Aortic smooth muscle cell (primary cell): ENCODE measurements around a stretch of chr1.

DNA sequence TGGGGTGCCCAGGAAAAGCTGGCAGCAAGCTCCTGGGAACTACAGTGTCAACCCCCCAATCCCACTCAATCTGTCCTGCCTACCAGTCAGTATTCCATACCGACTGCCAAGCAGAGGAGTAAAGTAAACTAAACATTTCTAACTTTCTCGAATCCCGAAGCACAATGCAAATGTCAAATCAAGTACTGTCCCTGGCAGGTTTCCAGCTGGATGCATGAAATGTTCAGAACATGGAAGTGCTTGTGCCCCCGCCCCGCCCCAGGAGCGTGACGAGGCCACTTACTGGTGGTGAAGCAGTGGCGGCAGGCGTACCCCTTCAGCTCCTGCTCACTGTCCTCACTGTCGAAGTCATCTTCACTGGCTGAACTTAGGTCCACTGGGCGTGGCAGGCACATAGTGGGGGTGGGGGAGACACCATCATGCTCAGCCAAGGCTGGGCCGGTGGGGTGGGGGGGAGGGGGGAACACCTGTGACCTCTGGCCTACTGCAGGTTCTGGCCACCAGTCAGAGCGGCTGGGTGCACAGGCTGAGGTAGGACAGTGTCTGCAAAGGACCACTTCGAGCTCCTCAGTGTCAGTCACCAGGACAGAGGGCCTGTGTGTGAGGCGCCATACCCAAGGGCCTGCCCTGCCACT lies 46.7 kb downstream of the SLC45A1 start:
- RRBS = no CpG with 5 or more reads among the region's 15 CpGs

- RRBS = 8% methylated on average over 5 of the region's 28 CpGs
These were observed 56.1 kb downstream of the SLC45A1 start for GRCh38 chr1:8373548-8374822.

DNA sequence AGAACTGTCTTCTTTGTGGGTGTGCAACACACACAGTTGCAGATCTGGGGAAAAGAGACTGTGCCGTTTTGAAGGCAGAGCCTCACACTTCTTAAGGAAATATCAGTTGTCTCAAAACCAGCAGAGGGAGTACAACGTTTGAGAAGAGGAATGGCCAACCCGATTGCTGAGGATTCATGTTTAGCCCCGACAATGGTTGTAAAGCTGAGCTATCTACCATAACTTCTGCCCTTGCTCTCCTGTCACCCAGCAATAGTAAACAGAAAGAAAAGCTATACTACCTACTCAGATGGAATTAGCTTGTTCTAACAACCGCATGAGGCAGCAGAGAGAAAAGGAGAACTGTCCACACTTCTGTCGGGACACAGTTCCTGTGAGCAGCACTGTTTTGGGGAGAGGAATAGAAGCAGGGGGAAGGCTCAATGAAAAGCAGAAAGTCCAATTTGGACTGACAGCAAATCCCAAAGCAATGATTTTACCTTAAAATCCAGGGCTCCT lies 91.2 kb downstream of the SLC45A1 start:
- RRBS = no CpG with 5 or more reads among the region's 6 CpGs

- RRBS = no CpG with 5 or more reads among the region's 10 CpGs
These were observed 106.8 kb downstream of the SLC45A1 start for GRCh38 chr1:8424552-8425259.

GRCh38 chr1:8463147-8463842 lies 145.4 kb downstream of the SLC45A1 start:
- RRBS = no CpG with 5 or more reads among the region's 6 CpGs

DNA sequence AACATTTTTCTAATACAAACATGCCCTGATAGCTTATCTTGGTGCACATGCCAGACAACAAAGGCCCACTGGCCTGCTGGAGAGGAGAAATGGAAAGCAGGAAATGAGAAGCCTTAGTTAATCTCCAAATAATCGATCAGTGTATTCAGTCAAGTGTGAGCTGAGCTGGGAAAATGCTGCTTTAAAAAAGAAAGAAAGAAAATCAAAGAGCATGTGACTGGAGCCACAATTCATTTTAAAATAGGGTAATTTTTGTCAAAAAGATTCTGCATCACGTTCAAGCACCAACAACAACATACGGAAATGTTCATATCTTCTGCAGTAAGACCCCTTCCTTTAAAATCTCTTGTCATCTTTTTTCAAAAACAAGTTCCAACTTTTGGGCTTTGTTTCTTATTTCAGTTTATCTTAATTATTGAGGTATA lies 245.7 kb downstream of the RERE start:
- RRBS = no CpG with 5 or more reads among the region's 3 CpGs

- RRBS = no CpG with 5 or more reads among the region's 3 CpGs
These were observed 191.0 kb downstream of the RERE start for GRCh38 chr1:8626360-8626959.

DNA sequence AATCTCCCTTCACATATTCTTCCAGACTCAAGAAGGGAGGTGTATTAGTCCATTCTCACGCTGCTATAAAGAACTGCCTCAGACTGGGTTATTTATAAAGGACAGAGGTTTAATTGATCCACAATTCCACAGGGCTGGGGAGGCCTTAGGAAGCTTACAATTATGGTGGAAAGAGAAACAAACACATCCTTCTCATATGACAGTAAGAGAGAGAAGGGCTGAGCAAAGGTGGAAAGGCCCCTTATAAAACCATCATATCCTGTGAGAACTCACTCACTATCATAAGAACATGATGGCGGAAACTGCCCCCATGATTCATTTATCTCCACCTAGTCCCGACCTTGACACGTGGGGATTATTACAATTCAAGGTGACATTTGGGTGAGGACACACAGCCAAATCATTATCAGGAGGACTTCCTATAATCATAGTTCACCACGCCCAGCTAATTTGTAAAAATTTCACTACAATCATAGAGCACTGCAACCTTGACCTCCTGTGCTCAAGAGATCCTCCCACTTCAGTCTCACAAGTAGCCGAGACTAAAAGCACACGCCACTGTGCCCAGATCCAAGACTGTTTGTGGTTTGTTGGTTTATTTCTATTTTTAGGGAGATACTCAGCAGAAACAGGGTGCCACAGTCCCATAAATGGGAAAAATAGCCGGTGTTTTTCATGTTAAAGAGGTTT lies 164.9 kb downstream of the RERE start:
- RRBS = no CpG with 5 or more reads among the region's 8 CpGs

GRCh38 chr1:8871587-8872599 lies 6.6 kb downstream of the ENO1 start:
- RRBS = no CpG with 5 or more reads among the region's 17 CpGs

GRCh38 chr1:8889837-8890372 lies 11.4 kb upstream of the ENO1 start:
- RRBS = no CpG with 5 or more reads among the region's 11 CpGs

GRCh38 chr1:8986728-8987223 lies 39.4 kb downstream of the SLC2A7 start:
- RRBS = no CpG with 5 or more reads among the region's 11 CpGs

- RRBS = 20% methylated on average over 1 of the region's 13 CpGs
These were observed 1.6 kb downstream of the GPR157 start for GRCh38 chr1:9127188-9127778.

DNA sequence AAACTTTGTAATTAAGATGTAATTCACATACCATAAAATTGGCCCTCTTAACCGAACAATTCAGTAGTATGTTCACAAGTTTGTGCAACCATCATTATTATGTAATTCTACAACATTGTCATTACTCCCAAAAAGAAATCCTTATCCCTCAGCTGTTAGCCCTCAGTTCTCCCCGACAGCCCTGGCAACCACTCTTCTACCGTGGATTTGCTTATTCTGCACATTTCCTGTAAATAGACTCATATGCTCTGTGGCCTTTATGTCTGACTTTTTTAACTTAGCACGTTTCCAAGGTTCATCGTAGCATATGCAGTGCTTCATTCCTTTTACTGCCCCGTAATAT lies 1.2 kb upstream of the GPR157 start:
- RRBS = no CpG with 5 or more reads among the region's 6 CpGs

DNA sequence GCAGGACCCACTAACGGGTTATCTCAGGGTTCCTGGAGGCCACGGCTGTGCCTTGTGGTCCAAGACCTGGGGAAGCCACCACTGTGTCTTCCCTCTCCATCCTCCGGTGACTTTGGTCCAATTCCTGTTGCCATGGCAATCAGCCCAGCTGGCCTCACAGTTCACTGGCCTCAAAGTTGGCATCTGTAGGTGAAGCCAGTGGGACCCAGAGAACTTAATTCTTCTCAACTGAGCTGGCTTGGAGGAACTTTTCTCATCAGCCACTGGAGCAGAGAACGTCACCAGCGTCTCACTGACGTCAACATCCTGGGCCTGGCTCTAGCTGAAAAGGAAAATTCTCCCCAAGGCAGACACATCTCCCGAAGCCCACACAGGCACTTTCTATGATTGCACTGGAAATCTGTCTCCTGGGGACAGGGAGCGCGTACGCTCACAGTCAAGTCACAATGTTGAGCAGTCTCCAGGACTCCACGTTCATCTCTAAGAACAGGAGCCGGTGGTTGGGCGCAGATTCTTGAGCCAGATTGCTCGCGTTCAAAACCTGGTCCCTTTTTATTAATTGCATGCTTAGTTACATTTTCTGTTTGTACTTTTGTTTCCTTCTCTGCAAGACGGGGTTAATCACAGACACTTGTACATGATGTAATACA lies 22.0 kb upstream of the GPR157 start:
- RRBS = no CpG with 5 or more reads among the region's 16 CpGs

- RRBS = 91% methylated on average over 4 of the region's 20 CpGs
These were observed 5.1 kb downstream of the H6PD start for GRCh38 chr1:9239326-9240472.

- RRBS = no CpG with 5 or more reads among the region's 22 CpGs
These were observed 28.8 kb downstream of the H6PD start for GRCh38 chr1:9263323-9263815.

- RRBS = no CpG with 5 or more reads among the region's 17 CpGs
These were observed 23.8 kb upstream of the SPSB1 start for GRCh38 chr1:9268826-9269314.

- RRBS = no CpG with 5 or more reads among the region's 12 CpGs
These were observed 2.4 kb downstream of the SPSB1 start for GRCh38 chr1:9294945-9295694.

DNA sequence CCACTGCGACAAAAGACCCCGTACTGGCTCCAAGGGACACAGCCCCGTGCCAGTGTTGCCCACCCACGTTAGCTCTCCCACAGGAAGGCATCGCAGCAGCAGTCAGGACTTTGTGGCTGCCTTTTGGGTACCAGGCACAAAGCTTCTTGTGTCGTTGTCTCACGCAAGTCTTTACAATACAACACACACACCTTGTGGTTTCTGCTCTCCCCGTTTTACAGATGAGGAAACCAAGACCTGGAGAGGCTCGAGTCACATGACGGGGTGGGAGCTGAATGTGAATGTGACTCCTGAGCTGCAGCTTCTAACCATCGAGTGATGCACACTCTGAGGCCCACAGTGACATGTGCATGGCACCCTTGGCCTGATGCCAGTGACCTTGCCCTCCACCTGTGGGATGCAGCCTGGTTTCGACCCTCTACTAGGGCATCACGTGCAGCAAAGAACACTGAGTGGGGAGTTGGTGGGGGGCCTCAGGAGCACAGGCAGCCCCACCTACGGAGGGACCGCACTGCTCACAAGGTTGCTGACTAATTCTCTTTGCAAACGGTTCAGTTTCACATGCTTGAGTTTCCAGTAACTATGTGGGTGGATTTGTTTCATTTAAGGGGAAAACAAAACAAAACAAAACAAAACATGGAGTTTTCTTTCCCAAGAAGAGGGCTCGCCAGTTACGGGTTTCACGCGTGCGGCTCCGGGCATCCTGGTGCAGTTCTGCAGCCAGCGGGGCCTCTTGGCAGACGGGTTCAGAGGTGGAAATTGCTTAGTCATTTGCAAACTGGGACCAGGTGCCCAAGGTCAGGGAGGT lies 22.8 kb downstream of the SPSB1 start:
- RRBS = no CpG with 5 or more reads among the region's 24 CpGs

DNA sequence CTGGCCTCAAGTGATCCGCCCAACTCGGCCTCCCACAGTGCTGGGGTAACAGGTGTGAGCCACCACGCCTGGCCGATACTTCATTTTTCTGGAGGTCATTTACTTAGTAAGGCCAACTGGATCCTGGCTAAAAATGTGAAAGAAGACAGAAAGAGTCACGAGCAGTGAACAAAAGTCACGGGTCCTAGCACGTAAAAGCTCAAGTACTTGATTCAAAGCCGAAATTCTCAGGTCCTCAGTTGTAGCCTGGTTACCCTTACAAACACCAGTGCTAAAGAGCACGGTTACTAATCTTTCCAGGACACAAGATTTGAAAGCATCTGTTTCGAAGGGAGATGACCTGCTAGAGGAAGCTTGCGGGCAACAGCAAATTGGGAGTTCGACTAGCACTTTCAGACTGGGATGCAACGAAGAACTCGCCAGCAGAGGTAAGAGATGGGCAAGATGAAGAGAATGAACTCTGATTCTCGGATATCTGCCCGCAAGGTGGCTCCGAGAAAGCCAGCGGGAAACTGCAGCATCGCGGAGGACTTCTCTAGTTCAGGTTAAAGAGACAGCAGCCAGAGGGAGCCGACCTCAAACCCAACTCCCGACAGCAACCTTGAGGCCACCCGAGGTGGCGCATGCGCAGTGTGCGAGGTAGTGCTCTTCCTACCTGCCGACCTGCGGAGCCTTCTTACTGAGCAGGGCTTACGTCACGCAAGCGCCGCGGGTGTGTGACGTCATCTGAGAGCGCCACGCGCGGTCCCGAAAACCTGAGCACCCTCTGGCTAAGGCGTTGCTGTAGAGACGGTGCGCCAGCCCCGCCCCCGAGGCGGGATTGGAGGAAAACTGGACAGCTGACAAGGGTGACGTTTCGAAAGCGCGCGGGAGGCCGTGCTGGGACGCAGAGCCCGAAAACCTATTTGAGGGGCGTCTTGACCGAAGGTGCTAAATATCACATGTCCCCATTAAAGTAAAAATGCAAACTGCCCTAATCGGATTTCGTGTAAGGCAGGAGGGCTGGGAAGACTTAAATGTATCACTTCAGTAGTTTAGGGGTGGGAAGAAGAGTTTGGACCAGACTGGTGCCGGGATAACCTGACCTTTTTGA lies 110.7 kb upstream of the SLC25A33 start:
- RRBS = no CpG with 5 or more reads among the region's 58 CpGs